ENCODE measurements around a stretch of chr2.

DNA sequence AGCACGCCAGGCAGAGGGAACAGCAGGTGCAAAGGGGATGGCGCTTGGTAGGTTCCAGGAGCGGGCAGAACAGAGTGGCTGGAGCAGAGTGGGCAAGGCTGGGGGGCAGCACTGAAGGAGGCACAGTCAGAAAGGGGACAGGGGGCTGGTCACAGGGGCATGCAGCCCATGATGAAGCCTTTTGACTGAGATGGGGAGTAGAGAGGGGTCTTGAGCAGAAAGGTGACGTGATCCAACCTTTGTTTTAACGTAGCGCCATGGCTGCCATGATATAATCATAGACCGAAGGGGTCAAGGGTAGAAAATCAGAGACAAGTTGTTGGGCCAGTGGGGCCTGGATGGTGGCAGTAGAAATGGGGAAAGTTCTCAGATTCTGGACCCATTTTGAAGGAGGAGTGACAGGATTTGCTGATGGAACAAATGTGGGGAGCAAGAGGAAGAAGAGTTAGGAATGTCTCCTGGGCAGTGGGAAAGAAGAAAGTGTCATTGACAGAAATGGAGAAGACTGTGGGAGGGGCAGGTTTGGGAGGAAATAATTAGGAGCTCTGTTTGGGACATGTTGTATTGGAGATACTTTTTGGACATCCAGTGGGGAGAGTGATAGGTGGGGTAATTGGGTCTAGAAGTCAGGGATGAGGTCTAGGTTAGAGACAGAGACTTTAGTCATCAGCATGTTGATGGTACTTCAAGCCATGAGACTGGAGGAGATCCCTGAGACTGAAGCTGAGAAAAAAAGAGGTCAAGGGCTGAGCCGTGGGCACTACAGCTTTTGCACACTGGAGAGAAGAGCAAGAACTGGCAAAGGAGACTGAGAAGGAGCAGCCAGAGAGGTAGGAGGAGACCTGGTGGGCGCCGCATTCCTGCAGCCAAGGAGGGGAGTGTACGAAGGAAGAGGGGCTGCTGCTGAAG lies 83.5 kb downstream of the TGOLN2 start:
- PRO-cap, result no peak

DNA sequence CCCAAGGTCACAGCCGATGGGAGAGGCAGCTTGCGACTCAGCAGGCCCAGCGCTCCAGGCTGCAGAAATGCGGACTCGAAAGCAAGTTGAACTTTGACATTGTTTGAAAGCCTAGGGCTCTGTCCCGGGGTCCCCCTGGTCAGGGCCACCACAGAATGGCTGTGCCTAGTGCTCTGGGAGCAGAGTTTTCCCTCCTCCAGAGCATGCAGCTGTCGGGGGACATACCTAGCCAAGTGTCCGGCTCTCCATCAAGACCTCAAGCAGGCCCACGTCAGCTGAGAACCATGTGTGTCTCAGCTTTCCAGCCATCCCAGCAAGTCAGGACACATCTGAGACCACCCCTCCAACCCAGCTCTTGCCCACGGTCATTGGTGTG lies 53.6 kb downstream of the TGOLN2 start:
- PRO-cap, result no peak

GRCh38 chr2:85277534-85278443 lies 50.0 kb downstream of the TGOLN2 start:
- PRO-cap, result no peak

DNA sequence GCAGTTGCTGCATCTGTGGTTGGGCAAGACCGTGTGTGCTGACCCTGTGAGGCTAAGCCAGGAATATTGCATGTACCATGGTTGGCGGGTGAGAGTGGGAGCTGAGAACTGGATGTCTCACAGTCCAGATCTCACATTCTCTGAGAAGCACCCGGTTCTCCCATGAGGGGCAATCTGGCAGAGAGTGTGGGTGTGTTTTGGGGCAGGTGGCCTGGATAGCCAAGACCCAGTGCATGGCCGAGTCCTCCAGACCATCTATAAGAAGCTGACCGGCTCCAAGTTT lies 16.6 kb downstream of the ELMOD3 start:
- PRO-cap, result no peak

DNA sequence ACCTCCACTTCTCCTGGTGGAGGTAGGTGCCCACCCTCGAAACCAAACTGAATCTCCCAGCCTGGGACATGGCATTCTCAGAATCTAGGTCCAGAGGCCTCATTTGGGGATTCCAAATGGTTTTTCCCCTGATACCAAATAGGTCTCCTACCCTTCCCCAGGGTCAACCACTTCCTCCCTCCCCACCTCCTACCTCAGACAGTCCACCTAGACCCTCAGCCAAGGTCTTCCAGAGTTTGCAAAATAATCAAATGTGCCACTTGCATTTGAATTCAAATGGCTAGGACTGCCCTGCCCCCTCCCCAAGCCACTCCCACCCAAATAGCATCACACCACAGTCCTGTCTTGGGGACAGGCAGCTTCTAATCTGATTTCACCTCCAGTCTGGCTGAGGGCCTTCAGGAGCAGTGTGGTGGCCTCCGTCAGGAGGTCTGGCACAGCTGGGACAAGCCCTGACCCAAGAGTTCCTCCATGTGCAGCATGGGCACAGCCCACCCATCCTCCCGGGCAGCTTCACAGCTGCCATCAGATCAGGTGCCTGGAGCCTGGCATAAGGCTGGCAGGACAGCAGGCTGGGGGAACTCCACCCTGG lies 497 bp downstream of the CAPG start:
- PRO-cap, result unidirectional peak, plus-strand start at position 382 of the sequence

DNA sequence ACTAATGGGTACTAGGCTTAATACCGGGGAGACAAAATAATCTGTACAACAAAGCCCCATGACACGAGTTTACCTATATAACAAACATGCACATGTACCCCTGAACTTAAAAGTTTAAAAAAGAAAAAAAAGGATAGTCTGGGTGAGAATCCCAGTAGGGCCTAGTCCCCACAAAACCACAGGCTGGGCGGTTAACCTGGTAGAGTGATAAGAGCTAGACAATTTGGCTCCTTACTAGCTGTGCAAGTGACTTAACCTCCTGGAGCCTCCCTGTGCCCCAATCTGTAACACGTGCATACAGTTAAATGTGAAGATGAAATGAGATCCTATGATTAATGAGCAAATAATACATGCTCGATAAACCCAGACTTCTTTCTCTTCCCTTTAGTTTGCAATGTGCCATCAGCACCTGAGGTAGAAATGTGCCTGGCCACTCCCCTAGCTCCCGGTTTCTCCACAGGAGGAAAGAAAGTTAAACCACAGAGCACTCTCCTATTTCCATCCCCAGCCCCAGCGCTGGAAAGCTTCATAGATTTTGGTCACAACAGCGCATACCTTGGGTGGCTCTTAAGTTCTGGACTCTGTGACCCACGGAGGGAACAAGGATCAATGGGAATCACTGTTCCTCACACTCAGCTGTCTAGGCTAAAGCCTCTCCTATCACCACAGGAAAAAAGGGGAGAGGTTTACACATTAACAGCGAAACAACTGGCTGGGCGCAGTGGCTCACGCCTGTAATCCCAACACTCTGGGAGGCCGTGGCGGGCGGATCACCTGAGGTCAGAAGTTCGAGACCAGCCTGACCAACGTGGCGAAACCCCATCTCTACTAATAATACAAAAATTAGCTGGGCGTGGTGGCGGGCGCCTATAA lies 2.7 kb upstream of the CAPG start:
- PRO-cap, result no peak

DNA sequence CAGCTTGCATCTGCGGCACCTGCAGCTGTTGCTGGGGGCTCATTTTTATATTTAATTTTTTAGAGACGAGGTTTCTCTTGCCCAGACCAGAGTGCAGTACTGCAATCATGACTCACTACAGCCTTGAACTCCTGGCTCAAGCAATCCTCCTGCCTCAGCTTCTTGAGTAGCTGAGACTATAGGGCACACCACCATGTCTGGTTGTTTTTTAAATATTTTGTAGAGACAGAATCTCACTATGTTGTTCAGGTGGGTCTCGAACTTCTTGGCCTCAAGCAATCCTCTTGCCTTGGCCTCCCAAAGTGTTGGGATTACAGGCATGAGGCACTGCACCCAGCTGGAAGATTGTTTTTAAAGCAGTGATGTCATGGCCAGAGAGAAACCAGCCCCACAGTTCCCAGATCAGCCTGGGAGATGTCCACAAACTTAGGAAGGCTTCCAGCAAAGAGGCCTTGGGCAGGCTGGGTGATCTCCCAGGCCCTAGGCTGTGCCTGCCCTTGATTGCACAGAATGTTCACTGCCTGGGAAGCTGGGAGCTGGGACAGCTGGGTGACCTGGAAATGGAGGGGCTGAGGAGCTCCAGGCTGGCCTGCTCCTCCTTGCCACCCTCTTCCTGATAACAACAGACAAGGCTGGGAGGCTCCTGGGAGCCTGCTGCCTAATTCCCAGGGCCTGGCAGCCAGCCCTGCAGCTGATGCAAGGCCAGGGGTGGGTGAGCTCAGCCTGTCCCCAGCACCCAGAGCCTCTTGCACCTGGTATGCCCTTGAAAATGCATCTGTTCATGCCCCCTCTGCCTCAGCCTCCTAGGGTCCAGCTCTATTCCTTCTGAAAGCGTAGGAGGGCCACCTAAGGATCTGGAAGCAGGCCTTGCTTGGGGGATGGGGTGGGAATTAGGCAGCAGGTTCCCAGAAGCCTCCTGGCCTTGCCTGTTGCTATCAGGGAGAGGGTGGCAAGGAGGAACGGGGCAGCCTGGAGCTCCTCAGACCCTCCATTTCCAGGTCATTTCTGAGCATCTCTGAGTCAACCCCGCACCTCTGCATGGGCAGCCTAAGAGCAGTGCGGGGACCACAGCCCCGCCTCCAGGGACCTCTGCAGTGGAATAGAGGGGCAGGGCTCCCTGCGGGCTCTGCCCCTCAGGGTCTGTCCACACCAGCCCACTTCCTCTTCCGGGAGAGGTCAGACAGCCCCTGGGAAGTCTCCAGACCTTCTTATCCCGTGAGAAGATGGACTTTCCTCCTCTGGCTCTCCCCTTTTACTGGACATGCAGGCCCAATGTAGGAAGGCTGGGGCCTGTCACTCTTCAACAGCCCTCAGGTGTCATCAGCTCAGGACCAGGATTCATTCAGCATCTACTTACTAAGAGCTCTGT lies 27.4 kb downstream of the SH2D6 start:
- PRO-cap, result no peak

GRCh38 chr2:85516521-85516900 lies 22.5 kb upstream of the MAT2A start:
- PRO-cap, result no peak

DNA sequence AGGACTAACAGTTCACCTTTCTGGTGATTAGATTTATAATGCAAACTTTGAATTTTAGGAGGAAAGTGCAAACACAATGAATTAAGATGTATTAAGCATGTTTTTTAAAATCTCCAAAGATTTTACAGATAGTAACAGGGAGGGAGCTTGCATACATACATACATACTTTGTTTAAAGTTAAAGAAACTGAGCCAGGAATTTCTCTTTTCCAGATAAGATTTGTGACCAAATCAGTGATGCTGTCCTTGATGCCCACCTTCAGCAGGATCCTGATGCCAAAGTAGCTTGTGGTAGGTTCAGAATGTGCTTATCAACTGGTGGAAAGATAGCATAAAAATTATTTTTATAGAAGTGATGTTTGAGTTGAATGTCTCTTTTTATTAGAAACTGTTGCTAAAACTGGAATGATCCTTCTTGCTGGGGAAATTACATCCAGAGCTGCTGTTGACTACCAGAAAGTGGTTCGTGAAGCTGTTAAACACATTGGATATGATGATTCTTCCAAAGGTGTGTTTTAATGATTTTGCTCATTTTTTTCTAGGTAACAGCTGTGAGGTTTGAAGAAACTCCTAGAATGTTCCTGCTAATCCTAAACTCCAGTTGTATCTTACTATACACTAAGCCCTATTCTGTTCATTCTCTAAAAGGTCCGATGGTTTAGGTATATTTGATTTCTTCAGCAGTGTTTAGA lies 2.0 kb downstream of the MAT2A start:
- PRO-cap, result no peak

GRCh38 chr2:85546644-85547633 lies 8.0 kb downstream of the MAT2A start:
- PRO-cap, result no peak

GRCh38 chr2:85605441-85606688 lies 3.4 kb upstream of the TMEM150A start:
- PRO-cap, result unidirectional peak, plus-strand start at chr2:85606256

GRCh38 chr2:85660916-85661958 lies 6.8 kb downstream of the SFTPB start:
- PRO-cap, result bidirectional peak, plus-strand start at chr2:85661296, minus-strand start at chr2:85660987

DNA sequence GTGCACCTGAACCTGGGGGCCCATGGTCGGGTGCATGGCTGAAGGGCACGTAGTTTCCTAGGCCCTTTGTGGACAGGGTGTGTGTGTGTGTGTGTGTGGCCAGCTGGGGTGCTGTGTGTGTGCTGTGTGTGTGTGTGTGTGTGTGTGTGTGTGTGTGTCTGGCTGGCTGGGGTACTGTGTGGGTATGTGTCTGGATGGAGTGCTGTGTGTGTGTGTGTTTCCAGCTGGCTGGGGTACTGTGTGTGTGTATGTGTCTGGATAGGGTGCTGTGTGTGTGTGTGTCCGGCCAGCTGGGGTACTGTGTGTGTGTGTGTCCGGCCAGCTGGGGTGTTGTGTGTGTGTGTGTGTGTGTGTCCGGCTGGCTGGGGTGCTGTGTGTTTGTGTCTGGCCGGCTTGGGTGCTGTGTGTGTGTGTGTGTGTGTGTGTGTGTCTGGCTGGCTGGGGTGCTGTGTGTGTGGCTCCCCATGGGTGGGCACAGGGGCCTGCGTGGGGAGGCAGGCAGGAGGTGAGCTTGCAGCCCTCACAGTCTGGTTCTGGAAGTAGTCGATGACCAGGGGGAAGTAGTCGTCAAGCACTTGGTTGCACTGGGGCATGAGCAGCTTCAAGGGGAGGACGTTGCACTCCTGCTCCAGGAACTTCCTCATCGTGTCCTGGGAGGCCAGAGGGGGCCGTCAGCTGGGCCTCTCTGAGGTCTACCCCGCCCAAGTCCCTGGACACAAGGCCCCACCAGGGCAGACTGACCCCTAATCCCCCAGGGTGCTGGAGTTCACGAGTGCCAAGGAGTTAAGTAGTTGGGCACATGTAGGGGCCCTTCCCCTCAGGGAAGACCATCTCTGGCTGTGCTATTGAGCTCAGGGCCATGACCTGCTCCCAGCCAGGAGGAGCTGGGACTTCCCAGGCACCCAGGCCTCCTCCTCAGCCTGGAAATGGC lies 1.6 kb downstream of the SFTPB start:
- PRO-cap, result no peak

GRCh38 chr2:85756848-85757848 lies 3.4 kb downstream of the ATOH8 start:
- PRO-cap, result unidirectional peak, minus-strand start at chr2:85757022

- PRO-cap, result no peak
Observed at GRCh38 chr2:85773085-85773700, 19.4 kb downstream of the ATOH8 start.

DNA sequence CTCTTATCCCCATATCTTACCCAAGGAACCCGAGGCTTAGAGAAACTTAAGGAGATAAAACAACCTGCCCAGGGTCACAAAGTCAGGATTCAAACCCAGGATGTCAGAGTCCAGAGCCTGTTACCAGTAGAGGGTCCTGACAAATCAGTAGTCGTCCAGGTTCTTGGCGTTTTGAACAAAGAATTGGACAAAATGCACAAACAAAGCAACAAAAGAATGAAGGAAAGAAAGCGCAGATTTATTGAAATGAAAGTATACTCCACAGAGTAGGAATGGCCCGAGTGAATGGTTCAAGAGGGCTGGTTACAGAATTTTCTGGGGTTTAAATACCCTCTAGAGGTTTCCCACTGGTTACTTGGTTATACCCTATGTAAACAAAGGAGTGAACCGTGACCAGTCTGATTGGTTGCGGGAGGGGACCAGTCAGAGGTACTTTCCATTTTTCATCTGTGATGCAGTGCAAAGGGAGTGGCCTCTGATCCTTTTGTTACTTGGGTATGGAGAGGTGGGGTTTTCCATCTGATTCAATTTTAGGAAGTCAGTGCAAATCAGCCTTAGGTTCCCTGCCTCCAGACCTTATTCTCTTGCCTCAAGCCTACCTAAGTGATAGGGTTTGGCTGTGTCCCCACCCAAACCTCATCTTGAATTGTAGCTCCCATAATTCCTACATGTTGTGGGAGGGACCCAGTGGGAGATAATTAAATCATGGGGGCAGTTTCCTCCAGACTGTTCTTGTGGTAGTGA lies 5.7 kb upstream of the ST3GAL5 start:
- PRO-cap, result bidirectional peak, plus-strand start at position 527 of the sequence, minus-strand start at position 297 of the sequence

DNA sequence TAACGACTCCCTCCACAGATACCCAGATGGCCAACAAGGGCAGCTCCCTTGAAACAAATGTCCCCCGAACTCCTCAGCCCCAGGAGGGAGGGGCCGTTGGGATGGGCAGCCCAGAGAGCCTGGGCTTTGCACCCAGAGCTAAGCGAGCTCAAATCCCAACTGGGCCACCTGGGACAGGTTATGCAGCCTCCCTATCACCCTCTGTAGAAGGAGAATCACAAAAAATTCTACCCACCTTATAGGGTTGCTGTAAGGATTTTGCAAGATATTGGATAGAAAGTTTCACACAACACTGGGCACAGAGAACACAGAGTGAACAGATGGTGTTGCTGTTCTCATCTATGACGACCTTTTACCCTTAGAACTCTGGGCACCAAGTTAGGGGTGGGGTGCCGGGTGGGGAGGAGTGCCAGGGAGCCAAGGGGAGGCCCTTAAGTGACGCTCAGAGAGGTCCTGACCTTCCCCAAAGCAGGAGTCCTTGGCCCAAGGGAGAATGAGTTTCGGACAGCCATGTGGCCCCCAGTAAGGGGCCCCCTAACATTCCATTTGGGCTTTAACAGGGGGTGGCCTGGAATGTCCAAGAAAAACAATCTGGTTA lies 107.9 kb downstream of the POLR1A start:
- PRO-cap, result no peak

GRCh38 chr2:86036987-86038176 lies 68.3 kb downstream of the POLR1A start:
- PRO-cap, result bidirectional peak, plus-strand start at chr2:86037616, minus-strand start at chr2:86037486

DNA sequence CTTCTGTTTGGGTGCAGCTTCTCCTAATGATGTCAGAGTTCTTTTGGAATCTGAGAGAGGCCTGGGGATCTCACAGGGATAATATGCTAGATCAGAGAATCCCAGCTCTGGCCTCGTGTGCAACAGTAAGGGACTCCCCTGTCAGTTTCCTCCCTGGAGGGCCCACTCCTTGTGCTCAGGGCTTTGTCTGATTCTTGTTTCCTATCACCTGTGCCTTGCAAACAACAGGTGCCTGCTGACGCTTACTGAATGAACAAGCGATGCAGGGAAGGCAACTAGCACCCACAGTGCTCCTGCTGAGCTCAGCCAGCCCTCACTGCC lies 66.2 kb downstream of the POLR1A start:
- PRO-cap, result no peak

- PRO-cap, result no peak
Observed at GRCh38 chr2:86080365-86081064, 25.2 kb downstream of the POLR1A start.

Measured in bronchus (tissue), 1 donor.